Esophagus squamous epithelium (tissue), 4 donors: ENCODE measurements around a stretch of chr6.

- PRO-cap: no peak
- RAMPAGE, long total RNA, 4 experiments: no peak in any of the 4 experiments
Measured at GRCh38 chr6:36852774-36853171, 13.5 kb upstream of the CPNE5 start.

GRCh38 chr6:36908557-36909164 is 22.9 kb downstream of the C6orf89 start:
- PRO-cap: no peak
- RAMPAGE, long total RNA, 4 experiments: no peak in any of the 4 experiments

DNA sequence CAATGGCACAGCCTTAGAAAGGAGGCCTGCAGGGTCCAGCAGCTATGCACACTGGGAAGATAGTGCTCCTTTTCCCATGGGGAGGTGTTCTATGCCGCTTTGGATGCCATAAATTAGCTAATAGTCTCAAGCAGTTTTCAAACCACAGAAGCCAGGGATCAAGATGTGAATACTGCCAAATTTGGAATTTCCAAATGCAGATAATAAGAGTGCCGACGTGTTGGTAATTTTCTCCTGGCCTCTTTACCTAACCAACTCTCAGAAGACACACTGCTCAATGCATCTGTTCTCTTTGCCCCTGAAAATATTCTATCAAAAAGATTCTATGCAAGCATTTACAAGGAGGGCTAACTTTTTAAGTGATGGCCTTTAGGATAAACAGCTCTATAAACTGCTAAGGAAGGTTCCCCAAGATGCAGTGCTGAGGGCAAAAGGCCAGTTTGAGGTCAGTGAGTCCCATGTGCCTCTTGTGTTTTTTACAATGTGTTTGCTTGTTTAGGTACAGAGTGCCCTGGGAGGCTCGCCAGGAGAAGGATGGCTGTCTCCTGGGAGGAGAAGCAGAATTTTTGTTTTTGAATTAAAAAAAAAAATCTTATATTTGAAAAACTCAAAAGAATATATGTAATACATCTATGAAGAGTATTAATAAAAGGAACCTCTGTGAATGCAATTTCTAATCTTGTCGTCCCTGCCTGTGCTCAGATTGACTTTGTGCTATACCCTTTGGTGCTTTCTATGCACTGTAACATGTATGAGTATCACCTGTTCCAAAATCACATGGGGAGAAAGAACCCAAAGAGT is 12.9 kb downstream of the MTCH1 start:
- PRO-cap: no peak
- RAMPAGE, long total RNA, 4 experiments: no peak in any of the 4 experiments

DNA sequence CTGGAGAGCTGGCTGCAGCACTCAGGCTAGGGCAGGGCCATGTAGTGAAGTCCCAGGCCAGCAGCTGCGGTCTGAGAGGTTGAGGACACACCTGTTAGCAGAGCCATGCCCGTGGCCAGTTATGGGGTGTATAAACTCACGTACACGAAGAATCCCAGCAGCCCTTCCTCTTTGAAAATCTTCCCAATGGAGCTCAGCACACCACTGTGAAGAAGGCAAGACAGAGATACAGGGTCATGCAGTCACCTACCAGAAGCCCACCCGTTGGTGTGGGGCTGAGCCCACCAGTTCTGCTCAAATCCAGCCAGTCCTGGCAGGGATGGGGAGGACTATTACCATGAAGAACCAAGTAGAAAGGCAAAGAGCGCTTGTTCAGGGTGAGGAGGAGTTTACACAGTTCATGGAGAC is 10.5 kb downstream of the MTCH1 start:
- PRO-cap: no peak
- RAMPAGE, long total RNA, 4 experiments: no peak in any of the 4 experiments

DNA sequence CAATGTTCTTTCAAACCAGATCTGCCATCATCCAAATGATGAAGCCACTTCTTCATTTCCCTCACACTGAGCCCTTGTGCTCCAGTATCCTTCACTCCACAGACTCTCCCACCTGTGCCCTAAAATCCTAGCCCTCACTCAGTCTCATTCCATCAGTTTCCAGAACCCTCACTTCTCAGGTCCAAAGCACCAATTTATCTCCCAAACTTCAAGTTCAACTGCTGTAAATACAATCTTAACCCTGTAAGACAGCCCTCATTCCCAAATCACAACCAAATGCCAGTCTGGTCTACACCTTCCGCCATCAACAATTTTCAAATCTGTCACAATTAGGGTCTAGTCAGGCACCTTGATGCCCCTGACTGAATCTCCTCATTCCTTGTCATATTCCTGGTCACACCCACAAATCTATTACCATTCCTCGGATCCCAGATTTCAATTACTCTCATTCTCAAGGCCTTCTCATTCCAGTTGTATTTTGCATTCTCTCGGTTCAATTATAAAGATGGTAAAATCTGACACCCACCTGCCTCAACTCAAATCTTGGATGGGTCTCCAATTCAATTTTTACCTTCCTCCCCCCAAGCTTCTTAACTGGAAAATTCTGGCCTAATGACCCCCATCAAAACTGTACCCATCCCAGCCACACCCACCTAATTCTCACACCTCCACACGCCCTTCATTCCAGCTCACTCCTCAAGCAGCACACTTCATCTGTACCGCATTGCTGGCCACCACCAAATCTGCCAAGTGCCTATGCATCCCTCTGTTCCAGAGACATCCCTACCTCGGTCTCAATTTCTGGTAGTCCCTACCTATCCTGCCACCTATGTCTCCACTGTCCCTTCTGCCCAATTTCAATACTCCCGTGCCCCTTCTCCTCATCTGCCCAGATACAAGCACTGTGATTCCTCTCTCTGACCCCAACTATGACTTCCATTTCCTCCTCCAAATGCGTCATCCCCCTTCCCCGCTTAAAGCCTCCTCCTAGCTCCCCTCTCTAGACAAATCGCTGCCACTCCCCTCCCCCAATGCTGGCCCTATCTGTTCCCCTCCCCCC is 1.6 kb downstream of the MTCH1 start:
- PRO-cap: no peak
- RAMPAGE, long total RNA, 4 experiments: no peak in any of the 4 experiments

DNA sequence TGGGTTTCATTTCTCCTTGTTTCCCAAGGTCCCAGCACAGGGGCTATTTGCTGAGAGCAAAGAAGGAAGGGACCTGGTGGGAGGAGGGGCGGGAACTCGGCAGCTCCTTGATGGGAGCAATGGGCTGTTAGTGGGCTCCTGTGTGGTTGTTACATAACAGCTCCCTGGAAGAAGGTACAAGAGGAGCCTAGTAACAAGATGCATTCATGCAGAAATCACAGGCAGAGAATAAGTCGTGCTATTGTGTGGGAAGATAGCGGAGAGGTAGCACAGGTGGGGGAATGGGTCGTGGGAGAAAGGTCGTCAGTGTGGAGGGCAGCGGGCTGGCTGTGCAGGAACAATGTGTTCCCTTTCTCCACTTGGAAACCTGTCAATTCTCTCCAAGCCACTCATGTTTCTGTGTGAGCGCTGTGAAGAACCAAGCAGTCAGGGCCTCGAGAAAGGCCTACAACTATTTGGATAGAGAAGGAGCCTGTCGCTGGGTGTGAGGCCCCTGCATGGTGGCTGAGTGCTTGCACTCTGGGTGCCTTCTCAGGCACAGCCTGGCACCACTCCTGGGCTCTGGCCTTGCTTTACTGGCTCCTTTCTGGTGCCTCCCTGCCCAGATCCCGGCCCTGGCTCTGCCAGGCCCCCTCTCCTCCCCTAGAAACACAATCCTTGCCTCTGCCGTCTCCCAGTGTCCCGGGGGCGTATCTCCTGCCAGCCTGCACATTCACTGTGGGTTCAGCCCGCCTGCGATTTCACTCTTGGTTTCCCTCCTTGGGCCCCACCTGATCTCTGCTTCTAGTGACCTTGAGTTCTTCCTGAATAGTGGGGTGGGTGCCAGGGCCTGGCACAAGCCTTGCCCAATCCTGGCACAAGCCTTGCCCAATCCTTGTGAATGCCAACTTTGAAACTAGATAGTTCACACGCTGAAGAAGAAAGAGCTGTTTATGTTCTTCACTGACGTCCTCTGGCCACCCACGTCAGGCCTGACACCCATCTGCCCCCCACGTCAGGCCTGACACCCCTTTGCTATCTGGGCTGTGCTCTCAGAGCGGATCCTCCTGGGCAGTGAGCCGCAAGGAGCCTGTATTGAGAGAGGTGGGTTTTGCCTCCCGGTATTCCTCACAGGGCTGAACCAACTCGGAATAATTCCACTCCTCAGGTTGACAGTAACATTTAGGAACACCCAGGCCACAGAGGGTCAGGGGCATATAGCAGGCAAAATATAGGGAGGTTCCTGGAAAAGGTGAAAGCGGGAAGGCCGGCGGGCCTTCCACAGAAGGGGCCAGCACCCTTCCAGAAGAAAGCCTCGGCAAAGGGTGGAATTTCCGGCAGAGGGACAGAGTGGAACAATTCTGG is 7.2 kb upstream of the FGD2 start:
- PRO-cap: bidirectional peak, plus-strand start at position 1,034 of the sequence, minus-strand start at position 809 of the sequence
- RAMPAGE, long total RNA, 4 experiments: no peak in any of the 4 experiments

DNA sequence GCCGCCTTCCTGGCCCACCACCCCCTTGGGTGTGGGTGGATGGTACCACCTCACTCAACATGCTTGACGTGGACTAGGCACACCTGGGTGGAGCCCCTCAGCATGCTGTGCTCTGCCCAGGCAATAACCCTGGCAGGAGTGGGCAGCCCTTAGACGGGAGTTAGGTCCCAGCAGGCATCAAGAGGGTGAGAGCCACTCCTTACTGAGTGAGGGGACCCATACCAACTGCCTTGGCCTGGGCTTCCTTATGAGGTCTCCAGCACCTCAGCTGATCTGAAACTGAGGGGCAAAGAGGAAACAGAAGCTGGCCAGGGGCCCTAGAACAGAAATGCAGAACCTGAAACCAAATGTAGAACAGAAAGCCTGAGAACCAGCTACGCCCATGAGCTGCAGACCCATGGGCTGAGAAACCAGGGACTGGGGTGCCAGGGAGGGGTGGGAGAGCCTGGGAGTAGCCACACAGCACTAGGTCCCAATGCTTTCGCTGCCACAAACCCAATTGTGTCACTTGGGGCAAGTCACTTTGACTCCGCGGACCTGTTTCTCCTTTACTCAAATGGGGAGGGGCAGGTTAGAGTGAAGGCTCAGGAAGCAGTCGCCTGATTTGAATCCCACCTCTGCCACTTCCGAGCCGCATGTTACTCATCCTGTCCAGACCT is 2.1 kb downstream of the FGD2 start:
- PRO-cap: bidirectional peak, plus-strand start at position 428 of the sequence, minus-strand start at position 281 of the sequence
- RAMPAGE, long total RNA, 4 experiments: no peak in any of the 4 experiments

GRCh38 chr6:37027510-37028168 is 22.2 kb downstream of the FGD2 start:
- PRO-cap: no peak
- RAMPAGE, long total RNA, 4 experiments: start-site peak on the plus strand in 1 of 4 experiments, at chr6:37027496-37028007 at its widest, 9 reads per replicate

GRCh38 chr6:37191768-37192441 is 22.0 kb downstream of the PIM1 start:
- PRO-cap: no peak
- RAMPAGE, long total RNA, 4 experiments: no peak in any of the 4 experiments

DNA sequence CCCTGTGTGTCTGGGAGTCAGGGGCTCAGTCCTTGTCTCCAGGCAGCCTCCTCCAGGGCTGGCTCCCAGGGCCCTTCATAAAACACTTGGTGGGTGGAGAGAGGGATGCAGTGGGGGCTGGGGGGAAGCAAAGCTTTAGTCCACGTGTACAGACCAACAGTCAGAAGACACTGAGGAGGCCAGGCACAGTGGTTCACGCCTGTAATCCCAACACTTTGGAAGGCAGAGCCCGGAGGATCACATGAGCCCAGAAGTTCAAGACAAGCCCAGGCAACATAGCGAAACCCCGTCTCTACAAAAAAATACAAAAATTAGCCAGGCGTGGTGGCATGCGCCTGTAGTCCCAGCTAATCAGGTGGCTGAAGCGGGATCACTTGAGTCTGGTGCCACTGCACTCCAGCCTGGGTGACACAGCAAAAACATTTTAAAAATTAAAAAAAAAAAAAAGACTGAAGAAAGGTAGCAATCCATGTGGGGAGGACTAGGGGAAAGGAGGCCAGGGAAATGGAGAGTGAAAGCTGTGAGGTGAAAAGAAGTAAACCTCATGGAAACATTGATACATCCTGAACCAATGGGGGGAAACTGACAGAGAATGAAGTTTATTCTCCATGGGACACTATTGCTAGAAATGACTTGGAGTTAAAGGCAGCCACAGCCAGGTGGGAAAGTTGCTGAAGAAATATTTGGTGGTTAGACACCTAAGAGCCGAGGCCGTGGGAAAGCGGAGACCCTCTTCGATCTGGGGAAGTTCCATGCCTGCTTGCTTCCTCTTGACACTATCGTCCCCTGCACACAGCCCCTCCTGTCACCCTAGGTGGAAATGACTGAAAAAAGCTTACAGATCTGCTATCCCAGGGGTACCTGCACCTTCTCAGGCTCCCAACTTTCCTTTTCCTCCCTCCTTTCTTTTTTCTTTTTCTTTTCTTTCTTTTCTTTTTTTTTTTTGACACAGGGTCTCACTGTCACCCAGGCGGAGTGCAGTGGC is 35.5 kb downstream of the PIM1 start:
- PRO-cap: no peak
- RAMPAGE, long total RNA, 4 experiments: no peak in any of the 4 experiments

- PRO-cap: no peak
- RAMPAGE, long total RNA, 4 experiments: no peak in any of the 4 experiments
Measured at GRCh38 chr6:37435468-37435918, 2.5 kb downstream of the CMTR1 start.

GRCh38 chr6:37566037-37566729 is 66.5 kb upstream of the CCDC167 start:
- PRO-cap: no peak
- RAMPAGE, long total RNA, 4 experiments: no peak in any of the 4 experiments

- PRO-cap: bidirectional peak, plus-strand start at chr6:37705928, minus-strand start at chr6:37705863
- RAMPAGE, long total RNA, 4 experiments: no peak in any of the 4 experiments
Measured at GRCh38 chr6:37704962-37706200, 7.7 kb upstream of the MDGA1 start.

DNA sequence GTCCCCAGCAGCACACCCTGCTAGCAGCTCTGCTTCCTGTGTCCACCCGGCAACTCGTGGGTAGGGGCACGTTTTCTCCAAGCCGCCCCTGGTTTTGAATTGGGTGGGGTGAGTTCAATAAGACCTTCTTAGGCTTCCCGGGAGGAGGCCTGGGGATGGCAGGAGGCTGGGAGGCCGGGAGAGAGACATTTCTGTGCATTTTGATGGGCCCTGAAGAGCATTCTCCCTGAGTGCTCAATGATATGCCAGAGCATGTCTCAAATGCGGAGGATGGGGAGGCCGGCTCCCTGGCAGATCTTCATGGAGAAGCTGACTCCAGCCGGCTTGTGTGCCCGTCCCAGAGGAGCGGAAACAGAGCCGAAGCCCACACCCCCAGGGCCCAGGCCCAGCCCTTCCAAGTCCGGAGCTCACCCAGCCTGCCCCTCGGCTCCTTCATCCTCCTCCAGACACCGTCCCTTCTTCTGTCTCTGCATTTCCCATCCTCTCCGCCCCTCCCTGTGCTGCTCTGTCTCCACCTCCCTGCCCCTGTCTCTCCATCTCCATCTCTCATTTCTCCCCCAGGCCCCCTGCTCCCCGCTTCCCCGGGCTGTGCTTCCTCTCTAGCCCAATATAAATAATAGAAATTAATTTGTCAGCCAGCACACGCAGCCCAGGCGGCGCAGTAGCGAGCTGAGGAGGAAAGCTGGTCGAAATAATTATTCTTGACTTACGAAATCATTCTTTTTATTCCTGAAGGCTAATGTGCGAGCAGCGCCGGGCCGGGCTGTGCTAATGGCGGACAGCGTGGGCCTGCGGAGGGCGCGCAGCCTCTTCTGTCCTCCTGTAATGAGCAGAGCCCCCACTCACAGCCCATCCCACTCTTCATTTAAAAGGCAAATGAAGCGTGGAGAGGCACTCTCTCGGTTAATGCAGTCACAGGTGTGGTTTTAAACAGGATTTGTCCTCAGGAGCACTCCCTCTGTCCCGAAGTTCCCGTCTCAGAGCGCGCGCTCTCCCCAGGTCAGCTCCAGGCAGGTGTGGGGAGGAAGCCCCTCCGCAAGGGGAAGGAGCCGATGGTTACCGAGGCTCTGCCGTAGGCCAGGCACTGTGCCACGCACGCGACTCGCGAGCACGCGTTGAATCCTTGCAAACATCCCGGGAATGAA is 36.0 kb upstream of the ZFAND3 start:
- PRO-cap: unidirectional peak, plus-strand start at position 771 of the sequence
- RAMPAGE, long total RNA, 4 experiments: no peak in any of the 4 experiments

DNA sequence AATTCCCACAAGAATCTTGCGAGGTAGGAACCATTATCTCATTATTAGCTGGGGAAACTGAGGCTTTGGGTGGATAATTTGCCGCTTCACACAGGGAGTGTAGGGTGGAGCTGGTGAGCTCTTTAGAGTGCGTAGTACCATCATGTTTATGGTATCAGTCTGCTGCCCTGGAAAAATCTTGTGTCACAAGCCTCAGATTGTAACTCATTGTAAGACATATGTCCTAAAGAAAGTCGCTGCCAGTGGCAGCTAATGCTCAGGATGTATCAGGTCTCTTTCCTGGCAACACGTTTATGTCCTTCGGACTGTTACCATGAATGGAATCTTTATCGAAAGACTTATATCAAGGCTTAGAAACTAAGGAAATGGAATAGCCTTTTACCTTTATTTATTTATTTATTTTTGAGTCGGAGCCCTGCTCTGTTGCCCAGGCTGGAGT is 1.9 kb downstream of the ZFAND3 start:
- PRO-cap: no peak
- RAMPAGE, long total RNA, 4 experiments: no peak in any of the 4 experiments

- PRO-cap: no peak
- RAMPAGE, long total RNA, 4 experiments: no peak in any of the 4 experiments
Measured at GRCh38 chr6:37925797-37926282, 106.3 kb downstream of the ZFAND3 start.

GRCh38 chr6:38157794-38158418 is 338.4 kb downstream of the ZFAND3 start:
- PRO-cap: no peak
- RAMPAGE, long total RNA, 4 experiments: no peak in any of the 4 experiments

- PRO-cap: no peak
- RAMPAGE, long total RNA, 4 experiments: no peak in any of the 4 experiments
Measured at GRCh38 chr6:38212462-38212898, 393.0 kb downstream of the ZFAND3 start.

GRCh38 chr6:38430965-38431424 is 208.7 kb downstream of the BTBD9 start:
- PRO-cap: no peak
- RAMPAGE, long total RNA, 4 experiments: no peak in any of the 4 experiments

GRCh38 chr6:38600067-38600770 is 39.5 kb downstream of the BTBD9 start:
- PRO-cap: no peak
- RAMPAGE, long total RNA, 4 experiments: no peak in any of the 4 experiments